ENCODE results near the gene EIF4G2.

- PRO-cap = no peak
Measured at GRCh38 chr11:9775314-9775896, 111.5 kb downstream of the SWAP70 start.

- PRO-cap = no peak
Measured at GRCh38 chr11:9849829-9850400, 186.0 kb downstream of the SWAP70 start.

DNA sequence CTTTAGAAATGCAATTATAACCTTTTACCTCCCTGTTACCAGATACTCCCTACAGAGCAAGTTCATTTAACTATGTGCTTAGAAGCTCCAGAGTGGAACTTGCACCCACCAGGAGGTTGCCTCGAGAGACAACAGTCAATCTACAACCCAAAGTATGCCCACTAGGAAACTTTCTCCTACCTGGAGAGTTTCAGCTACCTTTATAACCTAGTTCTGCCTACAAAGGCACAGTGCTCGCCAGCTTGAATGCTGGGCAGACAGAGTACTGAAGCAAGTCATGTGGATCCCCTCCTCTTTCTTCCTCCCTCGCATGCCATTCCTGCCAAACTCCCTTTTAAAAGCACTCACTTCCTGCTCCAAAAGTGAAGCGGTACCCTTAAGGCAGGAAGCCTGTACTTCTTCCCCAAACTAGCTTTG, 258.9 kb downstream of the SWAP70 start:
- PRO-cap = no peak

GRCh38 chr11:10164728-10165360, 129.2 kb downstream of the SBF2 start:
- PRO-cap = no peak

- PRO-cap = no peak
Measured at GRCh38 chr11:10285629-10285783, 8.5 kb downstream of the SBF2 start.

- PRO-cap = bidirectional peak, plus-strand start at chr11:10307401, minus-strand start at chr11:10307292; unidirectional peak, minus-strand start at chr11:10307827
Measured at GRCh38 chr11:10306934-10307923, 2.4 kb downstream of the ADM start.

DNA sequence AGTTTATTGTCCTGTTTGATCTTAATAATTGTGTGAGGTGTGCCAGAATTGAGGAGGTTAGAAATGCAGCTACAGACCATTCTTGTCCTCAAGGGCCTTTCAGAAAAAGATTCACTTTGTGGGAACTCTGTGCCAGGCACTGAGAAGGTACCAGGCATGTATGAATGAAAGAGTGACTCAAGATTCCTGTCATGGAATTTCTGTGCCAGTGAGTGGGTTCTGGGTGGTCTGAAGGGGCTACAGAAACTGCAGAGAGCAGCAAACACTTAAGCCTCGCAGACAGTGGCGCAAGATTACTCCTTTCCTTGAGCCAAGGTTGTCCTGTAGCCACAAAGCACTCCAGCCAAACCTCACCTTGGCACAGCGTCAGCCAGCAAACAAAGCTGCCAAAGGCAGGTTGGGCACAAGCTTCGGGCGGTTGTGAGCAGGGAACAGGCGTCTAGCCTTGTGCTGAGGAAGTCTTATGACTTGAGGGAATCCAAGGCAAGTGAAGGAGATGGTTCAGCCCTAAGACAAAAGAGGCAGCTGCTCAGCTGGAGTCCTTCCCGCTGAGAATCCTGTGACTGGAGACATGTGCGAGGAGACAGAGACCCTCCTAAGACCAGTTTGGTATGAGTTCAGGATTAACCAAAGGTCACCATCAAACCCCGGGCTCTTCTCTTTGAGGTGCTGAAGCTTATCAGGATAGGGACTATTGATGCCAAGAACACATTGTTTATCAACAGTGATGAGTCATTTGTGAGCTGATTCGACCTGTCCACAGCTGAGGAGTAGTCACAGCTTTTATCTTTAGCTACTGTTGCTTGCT, 4.3 kb downstream of the ADM start:
- PRO-cap = no peak

GRCh38 chr11:10450722-10451491, 4.2 kb upstream of the AMPD3 start:
- PRO-cap = unidirectional peak, minus-strand start at chr11:10451095; unidirectional peak, minus-strand start at chr11:10451206

GRCh38 chr11:10508714-10509843, 31.9 kb downstream of the RNF141 start:
- PRO-cap = no peak

DNA sequence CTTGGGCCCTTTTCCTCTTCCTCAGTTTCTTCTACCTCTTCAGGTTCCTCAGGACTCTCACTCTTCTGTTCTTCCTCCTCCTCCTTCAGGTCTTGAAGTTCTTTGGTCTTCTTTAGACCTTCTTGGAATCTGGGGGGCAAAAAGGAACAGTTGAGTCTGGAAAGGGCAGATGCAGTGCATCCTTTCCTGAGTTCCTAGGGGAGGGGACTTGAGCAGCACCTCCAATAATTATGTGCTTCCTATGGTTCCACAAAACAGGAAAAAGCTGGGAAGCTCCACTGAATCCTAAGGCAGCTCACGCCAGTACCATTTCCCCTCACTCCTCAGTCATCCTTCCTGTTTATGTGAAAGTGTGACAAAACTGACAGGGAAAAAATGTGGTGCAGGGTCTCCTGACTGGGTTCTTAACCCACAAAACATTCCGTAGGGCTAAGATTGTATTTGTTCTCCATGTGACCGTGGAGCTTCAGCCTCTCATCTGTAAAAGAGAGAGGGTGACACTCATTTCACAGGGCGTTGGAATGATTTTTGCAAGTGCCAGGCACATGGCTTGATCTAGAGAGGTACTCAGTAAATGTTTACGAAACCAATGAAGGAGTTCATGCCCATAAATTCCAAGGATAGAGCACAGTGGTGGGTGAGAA, 12.1 kb upstream of the LYVE1 start:
- PRO-cap = no peak

DNA sequence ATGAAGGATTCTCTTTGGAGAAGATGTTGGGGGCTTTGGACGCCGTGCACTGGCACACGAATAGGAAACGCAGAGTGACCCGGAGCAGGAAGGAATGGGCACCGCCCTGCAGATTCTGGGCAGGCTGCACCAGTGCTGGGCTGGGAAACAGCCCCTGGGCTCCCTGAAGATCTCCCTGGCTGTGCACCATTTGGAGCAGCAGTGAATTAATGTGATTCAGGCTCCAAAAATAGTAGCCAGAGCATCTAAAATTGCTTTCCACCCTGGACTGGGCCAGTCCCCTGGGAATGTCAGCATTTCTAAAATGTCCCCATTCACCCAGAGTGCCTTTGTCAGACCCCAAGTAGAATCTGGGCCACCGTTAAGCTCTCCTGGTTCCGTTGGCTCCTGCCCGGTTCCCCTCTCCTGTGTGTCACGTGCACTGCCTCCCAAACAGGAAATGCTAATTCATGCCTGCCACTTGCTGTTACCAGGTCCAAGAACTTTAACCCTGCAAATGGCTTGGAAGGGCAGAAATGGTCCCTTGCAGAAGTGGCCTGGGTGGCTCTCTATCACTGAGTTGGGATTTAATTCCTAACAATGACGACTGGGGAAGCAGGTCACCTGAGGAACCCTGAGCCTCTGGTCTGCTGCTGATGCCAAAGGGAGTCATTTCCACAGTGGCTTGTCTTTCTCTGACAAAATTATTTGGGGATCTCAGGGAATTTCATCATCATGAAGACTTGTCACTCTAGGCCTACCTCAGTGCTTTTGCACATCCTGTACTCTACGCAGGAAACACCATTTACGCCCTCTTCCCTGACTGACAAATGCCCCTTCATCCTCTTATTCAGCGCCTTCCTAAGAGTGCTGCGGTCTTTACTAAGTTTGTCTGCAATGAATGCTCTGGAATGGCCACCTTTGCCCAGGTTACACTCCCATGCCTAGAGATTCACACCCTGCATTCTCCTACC, 18.3 kb downstream of the IRAG1 start:
- PRO-cap = no peak

GRCh38 chr11:10796060-10796947, 12.4 kb downstream of the EIF4G2 start:
- PRO-cap = no peak

DNA sequence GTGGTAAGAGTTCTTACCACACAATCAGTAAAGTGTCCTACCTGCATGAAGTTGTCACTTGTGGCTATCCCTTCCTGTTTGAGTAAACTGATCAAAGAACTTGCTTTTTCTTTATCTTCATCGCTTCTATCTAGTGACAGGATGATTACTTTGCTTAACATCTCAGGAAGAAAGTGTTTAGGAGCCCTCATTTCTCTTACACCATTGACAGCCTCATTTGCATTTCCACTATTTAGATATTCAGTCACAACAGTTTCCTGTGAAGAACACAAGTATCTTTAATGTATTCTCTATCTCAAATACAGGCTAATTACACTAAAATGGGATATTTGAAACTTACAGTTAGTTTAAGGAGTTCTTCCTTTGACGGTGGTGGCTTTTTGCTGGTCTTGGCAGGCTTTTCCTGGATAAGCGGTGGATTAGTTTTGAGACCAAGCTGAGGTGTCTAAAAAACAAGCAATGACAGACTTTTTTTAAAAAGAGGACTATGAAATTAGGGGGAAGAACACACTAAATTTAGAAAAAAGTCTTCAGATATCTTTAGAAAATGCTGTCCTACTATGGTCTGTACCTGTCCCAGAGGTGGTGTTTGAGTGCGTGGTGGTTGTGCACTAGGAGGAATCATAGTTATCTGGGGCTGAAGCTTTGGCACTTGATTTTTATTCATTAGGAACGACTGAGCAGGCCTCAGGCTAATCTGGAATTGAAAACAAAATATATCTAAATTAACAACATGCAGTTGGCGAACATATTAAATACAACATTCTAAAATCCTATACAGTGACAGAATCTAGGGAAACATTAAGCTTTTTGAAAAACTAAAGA, 8.1 kb downstream of the EIF4G2 start:
- PRO-cap = no peak

DNA sequence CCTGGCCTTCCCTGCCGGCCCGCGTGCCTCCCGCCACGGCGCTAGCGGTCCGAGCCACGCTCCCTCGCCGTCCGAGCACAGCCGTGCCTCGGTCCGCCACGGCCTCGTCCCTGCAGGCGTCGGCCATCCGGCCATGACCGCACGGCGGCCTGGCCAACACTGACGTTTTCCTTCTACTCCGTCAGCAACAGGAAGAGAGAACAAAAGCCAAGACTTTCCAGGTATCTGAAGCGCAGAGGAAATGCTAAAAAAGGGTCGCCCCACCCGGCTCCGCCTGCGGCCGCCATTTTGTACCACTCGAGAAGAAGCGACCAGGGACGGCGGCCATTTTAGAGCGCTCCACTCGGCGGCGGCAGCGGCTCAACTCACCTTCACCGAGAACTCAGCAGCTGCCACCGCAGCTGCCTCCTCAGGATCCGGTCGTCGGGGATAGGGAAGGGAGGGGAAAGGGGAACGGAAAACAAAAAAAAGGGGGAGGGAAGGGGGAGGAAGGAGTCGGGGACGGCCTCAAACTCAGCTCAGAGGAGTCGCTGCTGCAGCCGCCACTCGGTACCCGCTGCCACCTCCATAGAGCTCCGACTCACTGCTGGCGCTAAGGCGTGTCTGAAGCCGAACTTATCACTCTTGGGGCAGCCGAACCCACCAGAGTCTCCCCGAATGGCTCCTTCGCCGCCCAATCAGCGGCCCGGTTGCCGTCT, at the start of gene EIF4G2:
Gene EIF4G2, minus strand, starts transcription at position 591 of the 698 bp plus-strand sequence.
- PRO-cap = bidirectional peak, plus-strand start at position 342 of the sequence, minus-strand start at position 161 of the sequence; bidirectional peak, plus-strand start outside the sequence, minus-strand start at position 591 of the sequence

DNA sequence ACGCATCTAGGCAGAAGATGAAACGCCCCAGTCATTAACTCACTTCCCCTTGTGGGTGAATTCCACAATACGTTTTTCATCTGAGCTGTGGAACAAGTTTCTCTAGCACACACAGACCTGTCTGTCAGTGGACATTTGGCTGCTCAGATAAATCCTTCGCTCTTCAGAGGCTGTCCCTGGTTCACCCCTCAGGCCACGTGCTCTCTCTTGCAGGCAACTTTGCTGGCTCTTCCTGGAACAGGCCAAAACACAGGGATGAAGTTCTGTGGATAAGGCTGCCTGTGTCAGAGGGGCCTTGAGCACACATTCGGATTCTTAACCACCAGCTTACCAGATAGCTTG, 42.1 kb upstream of the ZBED5 start:
- PRO-cap = bidirectional peak, plus-strand start at position 245 of the sequence, minus-strand start outside the sequence

DNA sequence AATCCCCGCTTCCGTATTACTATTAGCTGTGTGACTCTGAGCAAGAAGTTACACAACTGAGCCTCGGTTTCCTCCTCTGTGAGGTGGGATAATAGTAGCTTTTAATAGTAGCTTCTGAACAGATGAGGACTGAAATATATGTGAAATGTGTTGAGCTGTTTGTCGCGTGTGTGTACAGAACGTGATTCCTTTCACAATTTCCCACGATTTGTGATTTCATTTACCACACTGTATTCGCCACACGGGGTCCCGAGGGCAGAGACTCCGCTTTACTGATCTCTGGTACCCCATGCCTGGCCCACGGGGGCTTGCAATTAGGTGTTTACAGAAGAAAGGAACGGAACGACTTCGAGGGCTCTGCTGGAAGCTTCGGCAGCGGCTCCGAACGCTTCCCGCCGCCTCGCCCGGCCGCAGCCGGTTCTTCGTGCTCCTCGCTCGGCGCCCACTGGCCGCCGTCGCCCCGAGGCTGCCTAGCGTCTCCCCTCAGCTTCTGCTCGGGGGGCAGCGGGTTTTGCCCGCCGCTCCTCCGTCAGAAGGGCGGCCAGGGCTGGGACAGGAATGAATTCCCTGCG, 72.7 kb upstream of the ZBED5 start:
- PRO-cap = no peak

GRCh38 chr11:11149549-11150776, 203.1 kb downstream of the CSNK2A3 start:
- PRO-cap = no peak

DNA sequence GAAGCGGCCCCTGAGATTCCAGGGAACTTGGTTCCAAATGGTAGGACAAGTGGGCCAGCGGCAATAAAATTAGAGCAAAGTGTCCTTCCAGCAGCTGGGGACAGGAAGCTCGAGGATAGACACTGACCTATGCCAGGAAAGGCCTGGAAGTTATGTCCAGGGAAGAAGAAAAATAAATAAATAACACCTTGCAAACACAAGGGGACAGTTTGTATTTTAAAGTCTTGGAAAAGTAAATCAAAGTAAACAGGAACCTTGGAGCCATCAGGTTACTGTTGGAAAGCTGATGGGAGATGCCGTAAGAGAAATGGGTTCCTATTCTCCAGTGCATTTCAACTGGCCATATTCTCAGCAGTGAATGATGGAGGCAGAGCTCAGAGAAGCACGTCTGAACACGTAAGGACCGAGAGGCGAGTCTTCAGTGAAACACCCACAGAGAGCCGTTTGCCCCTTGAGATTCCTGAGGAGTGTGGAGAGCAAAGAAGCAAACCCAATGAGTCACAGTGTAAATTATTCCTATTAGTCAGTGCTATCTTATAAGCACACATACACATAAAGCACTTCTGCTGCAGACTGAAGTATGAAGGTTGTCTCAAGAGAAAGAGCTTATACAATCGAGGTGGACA, 37.6 kb downstream of the GALNT18 start:
- PRO-cap = no peak

GRCh38 chr11:11611379-11611726, 10.5 kb downstream of the GALNT18 start:
- PRO-cap = no peak

DNA sequence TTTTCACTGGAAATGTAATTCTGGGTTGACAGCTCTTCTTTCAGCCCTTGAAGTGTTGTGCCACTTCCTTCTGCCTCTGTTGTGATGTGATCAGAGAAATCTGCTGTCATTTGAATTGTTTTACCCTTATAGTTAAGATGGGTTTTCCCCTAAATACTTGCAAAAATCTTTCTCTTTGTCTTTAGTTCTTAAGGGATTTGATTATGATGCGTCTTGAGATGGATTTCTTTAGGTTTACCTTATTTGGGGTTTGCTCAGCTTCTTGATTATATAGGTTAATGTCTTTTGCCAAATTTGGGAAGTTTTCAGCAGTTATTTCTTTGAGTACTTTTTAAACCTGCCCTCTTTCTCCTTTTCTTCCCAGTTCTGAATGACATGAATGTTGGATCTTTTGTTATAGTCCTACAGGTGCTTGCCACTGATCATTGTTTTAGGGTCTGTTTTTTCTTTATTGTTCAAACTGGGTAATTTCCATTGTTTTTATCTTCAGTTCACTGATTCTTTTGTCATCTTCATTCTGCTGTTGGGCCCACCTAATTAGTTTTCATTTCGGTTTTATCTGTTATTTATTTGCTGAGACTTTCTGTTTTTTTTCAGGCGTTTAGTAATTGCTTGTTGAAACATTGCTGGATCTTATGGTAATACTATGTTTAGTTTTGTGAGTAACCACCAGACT, 23.3 kb downstream of the USP47 start:
- PRO-cap = no peak

All from gallbladder (tissue), 1 donor.